ENCODE measurements around the gene NELL2.

DNA sequence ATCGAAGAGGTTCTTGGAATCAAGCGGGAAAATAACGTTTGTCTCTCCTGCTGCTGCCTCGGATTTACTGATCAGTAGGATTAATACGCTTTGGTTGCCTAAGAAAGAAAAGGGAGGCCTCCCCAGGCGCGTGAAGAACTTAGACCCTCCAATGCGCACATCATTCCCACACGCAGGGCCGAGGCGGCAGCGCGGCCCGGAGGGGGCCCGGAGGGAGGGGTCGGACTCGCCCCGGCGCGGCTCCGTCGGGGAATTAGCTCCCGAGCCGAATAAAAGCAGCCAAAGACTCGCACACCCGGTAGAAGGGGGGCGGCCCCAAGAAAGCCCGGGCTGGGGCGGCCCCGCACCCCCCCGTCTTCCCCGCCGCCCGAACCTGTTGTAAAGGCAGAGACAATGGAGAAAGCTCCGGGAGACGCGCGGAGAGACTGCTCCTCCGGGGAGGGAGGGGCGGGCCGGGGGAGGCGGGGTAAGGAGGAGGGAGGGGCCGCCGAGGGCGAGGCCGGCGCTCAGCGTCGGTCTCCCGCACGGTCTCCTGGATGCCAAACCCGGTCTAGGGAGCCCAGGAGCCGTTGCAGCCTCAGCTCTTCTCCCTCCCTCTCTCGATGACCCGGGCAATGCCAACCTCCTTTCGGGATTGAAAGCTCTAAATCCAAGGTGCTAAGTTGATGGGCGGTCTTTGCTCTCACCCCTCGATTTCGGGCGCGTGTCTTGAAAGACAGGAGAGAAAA is at the start of gene NELL2:
Gene NELL2 (minus strand): TSS at position 395 of the 728 bp plus-strand sequence.
- PRO-cap, result no peak

GRCh38 chr12:45217421-45218258 is 1.7 kb downstream of the ANO6 start:
- PRO-cap, result no peak

GRCh38 chr12:45219457-45220035 is 3.7 kb downstream of the ANO6 start:
- PRO-cap, result no peak

DNA sequence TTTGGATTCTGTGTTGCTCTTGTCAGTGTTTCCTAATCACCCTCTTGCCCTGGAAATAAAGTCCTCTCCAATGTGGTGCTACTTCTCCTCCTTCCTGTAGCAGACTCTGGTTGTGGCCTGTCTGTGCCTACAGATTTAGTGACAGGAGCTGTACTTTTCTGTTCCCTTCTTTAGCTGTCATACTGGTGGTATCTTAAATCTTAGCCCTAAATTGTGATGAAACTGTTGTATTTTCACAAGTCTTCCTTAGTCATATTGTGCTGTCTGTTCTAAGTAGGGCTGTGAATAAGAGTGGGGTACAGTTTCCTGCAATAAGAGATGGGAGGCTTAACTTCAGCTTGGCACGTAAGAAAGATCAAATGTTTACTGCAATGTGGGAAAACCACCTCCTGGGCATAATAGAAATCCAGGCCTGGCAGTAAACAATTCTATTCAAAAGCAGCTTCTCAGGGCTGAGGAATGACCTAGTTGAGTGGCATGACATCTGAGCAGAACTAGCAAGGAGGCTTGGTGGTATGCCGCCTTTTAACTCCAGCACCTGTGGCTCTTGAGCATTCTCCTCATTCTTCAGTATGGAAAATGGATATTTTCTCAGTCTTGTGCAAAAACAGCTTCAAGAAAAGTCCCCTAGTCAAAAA is 19.3 kb downstream of the ANO6 start:
- PRO-cap, result no peak

- PRO-cap, result no peak
Measured at GRCh38 chr12:45250550-45251146, 34.8 kb downstream of the ANO6 start.

DNA sequence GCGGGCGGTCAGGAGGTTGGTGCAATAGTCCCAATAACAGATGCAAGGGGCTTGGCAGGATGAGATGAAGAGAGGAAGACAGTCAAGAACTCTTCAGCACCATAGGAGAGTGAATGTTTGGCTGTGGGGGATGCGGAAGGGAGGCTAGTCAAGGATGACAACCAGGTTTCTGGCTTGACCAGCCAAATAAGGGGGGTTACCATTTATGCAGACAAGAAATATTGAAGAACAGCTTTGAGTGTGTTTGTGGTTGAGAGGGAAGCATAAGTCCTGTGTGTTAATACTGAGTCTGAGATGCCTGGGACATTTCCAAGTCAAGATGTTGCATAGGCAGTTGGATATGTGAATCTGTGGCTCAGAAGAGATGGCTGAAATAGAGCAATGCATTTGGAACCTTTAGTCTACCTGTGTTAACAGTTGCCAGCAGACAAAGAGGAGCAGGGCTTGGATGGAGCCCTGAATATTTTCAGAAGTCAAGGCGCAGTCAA is 66.1 kb downstream of the ANO6 start:
- PRO-cap, result no peak

DNA sequence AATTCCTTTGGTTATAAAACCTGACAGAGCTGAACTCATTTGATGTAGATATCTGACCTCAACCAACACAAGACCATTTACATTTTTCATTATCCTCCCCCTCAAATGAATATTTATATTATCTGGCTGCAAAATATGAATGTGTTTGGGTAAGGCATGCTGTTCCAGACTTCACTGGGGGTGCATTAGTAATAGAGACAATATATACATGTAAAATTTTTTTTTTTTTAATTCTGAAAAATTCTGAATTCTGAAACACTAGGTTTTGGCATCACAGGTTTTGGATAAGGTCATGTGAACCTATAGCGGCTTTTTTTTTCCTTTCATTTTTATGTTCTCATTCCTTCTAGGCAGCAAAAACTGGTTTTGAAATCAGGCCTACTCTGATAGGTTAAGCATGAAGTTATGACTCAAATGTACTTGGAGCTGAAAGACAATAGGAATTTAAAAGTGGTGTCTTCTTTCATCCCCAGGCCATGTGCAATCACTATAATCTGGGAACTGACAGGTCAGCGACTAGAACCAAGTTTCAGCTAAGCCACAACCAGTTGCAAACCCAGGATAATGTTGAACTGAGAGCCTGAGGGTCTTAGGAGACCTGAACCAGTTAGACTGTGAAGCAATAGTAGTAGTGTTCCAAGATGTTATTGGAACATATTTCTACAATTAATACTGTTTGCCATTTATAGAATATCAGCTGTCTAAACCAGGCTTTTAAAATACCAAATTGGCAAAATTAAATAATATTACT is 74.2 kb downstream of the ANO6 start:
- PRO-cap, result no peak

- PRO-cap, result no peak
Measured at GRCh38 chr12:45586914-45587464, 142.5 kb upstream of the ARID2 start.

- PRO-cap, result no peak
Measured at GRCh38 chr12:45728306-45728603, 1.3 kb upstream of the ARID2 start.

DNA sequence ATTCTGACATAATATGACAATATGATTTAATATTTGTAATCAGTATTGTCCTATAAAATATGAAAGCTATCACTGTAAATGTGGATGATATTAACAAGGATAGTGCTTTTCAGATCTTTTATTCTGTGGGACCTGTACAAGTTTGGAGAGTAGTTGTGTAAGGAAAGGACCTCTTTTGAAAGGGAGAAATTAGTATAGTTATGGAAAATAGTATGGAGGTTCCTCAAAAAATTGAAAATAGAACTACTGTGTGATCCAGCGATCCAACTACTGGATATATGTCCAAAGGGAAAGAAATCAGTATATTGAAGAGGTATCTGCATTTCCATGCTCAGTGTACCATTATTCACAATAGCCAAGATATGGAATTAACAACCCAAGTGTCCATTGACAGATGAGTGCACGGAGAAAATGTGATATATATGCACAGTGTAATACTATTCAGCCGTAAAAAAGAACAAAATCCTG is 56.9 kb downstream of the ARID2 start:
- PRO-cap, result no peak

DNA sequence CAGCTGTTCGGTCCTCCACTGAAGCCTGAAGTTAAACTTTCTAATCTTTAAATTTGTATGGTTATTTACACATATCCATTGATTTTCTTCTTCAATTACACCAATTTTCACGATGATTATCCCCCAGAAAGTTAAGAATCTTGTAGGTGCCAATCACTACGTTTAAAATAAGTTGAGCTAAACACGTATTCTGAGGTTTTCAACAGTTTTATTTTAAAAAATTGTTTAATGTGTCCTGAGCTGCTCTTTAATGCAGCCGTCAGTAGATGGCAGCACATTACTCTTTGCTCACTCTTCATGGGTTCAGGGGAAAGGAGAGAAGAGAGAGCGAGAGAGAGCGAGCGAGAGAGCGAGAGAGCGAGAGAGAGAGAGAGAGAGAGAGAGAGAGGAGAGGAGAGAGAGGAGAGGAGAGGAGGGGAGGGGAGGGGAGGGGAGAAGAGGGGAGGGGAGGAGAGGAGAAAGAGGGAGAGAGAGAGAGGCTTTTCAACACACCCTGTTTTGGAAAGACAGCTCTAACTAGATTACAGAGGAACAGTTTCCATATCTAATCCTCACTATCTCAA is 134.7 kb upstream of the SCAF11 start:
- PRO-cap, result no peak

- PRO-cap, result no peak
Measured at GRCh38 chr12:46185617-46186599, 82.9 kb downstream of the SLC38A1 start.

DNA sequence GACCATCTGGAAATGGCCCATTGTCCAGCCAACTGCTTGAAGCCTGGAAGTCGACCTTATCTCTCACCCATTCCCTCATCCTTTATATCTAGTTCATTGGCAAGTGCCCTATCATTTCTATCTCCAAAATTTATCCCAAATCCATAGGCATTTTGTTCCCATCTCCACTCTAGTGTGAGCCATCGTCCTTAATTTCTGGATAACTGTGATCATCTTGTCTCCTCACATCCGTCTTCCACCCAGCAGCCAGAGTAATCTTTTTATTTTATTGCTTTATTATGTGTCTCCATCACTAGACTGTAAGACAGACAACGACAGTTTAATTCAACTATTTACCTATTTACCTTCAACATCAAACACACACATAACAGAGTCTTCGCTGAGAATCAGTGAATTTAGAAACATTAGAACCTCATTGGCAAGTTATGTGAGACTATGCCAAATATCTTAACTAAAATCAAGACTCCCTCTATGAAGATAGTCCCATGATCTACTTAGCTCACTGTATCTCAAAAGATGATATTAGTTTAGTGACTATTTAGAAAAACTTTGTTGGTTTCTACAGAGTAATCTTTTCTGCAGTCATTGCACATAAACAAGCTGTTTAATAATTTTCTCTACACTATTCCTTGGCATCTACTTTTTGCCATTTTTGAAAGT is 55.2 kb downstream of the SLC38A1 start:
- PRO-cap, result no peak

GRCh38 chr12:46228231-46228658 is 40.6 kb downstream of the SLC38A1 start:
- PRO-cap, result no peak

- PRO-cap, result no peak
Measured at GRCh38 chr12:46357872-46358508, 14.6 kb downstream of the SLC38A2 start.

DNA sequence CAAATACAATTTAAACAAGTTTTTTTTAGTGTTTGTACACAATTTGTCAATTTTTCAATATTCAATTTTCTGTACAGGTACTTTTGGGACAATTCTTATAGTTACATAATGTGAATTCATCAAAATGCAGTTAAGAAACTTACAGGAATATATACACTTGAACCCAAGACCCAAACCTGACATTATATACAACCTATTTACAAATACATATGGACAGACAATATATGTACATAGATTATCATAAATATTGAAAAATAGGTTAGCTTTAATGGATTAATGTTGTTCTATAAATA is 14.1 kb downstream of the SLC38A2 start:
- PRO-cap, result no peak

- PRO-cap, result no peak
Measured at GRCh38 chr12:46359644-46360436, 12.7 kb downstream of the SLC38A2 start.

DNA sequence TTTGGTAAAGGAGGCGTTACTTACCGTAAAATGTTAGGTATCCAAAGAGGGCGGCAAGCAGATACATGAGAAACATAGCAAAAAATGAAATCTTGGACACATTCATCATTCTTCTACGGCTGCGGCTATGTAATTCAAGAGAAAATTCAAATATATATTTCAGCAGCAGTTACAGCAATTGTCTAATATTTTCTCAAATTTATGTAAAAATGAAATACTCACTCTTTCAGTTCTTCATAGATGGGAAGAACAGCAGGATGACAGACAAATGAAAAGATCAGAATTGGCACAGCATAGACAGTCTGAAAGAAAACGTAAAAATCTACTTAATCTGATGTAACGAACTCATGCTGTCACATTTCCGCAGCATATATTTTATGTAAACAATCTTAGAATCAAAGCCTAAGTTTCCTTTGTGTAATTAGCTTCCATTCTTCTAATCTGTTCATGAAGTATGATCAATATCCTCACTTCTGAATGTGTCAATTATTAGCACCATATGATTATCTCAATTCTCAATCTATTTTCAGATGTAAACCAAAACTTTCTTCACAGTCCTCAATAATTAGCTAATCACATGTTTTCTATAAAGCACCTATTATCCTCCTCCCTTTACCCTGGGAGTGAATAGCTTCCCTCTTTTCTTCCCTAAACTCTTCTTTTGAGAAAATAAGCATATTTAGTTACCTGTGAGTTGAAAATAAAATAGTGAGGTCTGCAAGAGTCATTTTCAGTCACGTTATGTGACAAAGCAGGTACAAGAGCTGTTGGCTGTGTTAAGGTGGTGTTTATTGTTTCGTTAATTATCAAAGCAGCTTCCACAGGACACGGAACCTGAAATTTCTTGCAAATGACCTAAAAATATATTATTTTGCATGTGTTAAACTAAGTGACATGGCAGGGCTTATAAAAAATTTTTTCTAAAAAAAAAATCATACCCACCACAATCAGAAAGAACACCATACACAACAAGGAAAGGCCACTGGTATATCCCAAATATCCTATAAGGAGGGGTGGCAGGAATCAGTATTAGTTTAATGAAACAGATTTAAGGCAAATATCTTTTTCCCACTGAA is 8.5 kb downstream of the SLC38A2 start:
- PRO-cap, result no peak

GRCh38 chr12:46368028-46369081 is 4.2 kb downstream of the SLC38A2 start:
- PRO-cap, result no peak

GRCh38 chr12:46384341-46384646 is 11.7 kb upstream of the SLC38A2 start:
- PRO-cap, result no peak

Data from penis (tissue), 1 donor.